Osteoblast (primary cell): ENCODE data around the gene IGFL3.

DNA sequence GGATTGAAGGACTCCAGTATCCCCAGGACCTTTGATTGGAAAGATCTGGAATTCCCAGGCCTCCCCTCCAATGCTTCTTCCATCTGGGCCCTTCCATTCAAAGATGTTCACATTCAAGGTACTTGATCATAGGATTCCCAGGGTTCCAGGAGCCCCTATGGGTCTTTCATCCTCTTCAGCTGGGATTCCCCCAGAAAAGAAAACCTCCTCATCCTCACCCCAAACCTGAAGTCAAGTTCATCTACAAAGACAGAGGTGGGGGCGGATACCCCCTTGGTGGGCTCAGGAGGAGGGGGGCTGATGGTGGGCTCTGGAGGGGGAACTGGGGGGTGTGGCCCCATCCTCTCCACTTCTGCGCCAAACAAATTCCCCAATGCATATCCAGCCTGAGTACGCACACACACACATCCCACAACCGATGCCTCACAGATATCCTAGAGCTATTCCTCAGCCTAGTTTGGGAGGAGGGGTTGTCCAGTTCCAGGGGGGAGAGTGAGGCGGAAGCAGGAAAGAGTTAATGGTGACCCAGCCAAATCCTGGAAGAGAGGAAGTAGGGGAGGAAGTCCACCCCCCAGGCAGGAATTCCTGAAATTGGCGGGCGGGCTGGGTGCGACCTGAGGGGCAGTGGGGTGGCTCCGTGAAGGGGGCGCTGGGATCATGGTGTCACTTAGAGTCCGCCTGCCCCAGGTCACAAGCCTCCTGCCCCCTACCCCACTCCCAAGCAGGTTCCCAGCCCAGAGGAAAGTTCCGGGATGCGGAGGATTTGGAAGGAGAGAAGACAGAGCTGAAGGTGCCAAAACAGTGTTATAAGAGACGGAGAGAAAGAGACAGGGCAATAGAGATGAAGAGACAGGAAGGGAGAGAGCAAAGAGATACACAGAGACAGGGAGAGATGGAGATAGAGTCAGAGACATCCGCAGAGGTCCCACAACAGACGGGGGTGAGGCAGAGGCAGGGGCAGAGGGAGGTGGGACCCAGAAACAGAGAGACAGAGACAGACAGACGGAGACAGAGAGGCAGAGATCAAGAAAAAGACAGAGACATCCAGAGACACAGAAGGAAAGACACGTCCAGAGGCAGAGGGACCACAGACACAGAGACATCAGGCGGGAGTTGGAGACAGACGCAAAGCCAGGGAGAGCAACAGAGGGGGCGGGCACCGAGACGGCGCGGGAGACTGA is 810 bp downstream of the GPR4 start:
- CAGE, long polyA plus RNA, result no peak
- RRBS, result no CpG with 5 or more reads among the region's 25 CpGs

DNA sequence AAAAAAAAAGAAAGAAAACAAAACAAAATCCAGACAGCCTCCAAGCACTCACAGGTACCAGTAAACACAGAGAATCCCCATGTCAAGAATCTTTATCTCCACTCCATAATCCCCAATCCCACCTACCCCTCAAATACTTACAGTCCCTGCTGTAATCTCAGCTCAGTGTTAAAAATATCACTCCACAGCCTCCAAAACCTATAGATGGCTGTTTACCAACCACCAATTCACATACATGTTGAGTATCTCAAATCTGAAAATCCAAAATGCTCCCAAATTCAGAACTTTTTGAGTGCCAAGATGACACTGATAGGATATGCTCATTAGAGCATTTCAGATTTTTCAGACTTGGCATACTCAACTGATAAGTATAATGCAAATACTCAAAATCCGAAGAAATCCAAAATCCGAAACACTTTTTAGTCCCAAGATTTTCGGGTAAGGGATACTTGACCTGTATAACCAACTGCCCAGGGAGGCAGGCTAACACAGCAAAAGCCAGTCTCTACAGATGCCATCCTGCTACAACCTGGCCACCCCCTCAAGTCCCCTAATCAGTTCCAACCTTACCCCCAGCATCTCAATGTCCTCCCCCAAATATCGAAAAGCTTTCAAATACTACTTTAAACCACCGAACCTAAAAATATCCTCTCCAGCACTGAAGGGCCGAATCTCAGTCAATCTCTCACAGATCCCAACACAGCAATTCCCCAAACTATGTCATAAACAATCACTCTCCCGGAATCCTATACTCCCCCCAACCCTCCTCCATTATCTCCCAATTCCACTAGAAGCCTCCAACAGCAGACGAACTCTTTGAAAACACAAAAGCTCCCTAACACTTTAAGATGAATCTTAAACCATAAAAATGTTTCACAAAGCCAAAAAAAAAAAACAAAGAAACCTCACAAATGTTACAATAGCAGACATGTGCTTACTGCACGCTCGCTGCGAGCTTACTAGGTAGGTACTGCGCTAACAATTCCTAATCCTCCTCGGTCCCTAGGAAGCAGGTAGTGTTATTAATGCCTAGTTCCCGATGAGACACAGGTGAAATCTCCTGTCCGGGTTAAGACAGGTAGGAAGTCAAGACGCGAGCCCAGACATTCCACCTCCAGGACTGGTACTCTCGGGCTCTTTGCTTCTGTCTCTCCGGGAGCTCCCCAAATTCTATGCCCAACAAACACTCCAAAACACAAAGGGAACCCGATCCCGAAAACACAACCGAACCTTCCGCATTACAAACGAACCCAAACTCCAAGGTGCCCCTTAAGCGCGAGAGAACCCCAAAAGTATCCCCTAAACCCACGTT is 14.4 kb downstream of the FBXO46 start:
- CAGE, long polyA plus RNA, result no peak
- RRBS, result 2% methylated on average over 5 of the region's 27 CpGs

GRCh38 chr19:45766732-45767571 is 2.1 kb downstream of the SIX5 start:
- CAGE, long polyA plus RNA, result no peak
- RRBS, result no CpG with 5 or more reads among the region's 42 CpGs

DNA sequence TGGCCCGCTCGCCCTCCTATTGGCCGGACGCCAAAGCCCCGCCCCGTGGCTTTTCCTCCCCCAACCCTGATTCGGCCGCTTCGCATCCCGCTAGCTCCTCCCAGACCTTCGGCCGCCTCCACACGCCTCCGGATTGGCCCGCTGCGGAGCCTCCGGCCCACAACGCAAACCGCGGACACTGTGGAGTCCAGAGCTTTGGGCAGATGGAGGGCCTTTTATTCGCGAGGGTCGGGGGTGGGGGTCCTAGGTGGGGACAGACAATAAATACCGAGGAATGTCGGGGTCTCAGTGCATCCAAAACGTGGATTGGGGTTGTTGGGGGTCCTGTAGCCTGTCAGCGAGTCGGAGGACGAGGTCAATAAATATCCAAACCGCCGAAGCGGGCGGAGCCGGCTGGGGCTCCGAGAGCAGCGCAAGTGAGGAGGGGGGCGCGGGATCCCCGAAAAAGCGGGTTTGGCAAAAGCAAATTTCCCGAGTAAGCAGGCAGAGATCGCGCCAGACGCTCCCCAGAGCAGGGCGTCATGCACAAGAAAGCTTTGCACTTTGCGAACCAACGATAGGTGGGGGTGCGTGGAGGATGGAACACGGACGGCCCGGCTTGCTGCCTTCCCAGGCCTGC is 580 bp upstream of the SIX5 start:
- CAGE, long polyA plus RNA, result no peak
- RRBS, result 1% methylated on average over 8 of the region's 51 CpGs

- CAGE, long polyA plus RNA, result no peak
- RRBS, result 86% methylated on average over 17 of the region's 42 CpGs
Observed at GRCh38 chr19:45771430-45772092, 2.5 kb upstream of the SIX5 start.

DNA sequence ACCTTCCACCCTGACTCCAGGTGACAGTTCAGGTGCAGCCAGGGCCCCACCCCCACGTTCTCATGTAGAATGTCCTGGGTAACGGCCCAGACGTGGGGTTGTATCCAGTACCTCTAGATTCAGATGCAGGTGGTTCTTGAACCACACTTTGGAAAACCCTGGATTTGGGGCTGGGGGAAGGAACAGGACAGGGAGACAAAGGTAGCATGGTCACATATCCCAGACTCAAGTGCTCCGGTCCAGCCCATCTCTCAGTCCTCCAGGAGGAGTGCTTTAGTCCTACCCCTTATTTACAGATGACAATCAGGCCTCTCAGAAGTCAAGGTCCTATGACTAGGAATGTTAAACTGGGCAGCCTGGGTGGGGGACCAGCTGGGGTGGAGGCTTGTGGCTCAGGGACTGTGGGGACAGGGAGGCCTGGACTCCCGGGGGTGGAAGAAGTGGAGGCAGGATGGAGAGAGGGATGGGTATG is 2.0 kb downstream of the DMPK start:
- CAGE, long polyA plus RNA, result no peak
- RRBS, result 11% methylated on average over 1 of the region's 5 CpGs

DNA sequence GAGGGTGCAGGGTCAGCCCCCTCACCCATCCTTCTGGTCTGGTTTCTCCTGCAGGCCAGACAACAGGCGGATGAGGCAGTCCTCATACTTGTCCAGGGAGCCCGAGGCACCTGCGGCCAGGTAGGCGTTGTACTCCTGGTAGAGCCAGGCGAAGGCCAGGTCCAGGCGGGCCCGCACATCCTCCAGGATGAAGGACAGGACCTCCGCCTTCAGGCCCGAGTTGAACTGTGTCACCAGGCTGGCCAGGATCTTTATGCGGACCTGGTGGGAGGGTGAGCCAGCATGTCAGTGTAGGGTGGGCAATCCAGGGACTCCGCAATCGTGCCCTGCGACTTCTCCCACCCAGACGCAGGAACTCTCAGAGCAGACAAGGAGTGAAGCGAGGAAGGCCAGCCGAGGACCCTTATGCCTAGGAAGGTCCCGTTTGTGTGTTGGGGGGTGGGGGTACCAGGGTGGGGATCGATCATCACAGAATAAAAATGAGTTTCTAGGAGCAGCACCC is 13.9 kb upstream of the RSPH6A start:
- CAGE, long polyA plus RNA, result no peak
- RRBS, result no CpG with 5 or more reads among the region's 18 CpGs

- CAGE, long polyA plus RNA, result no peak
- RRBS, result no CpG with 5 or more reads among the region's 10 CpGs
Observed at GRCh38 chr19:45852217-45852720, 10.7 kb downstream of the SYMPK start.

- CAGE, long polyA plus RNA, result no peak
- RRBS, result 3% methylated on average over 6 of the region's 34 CpGs
Observed at GRCh38 chr19:45927514-45928150, 13.1 kb upstream of the NANOS2 start.

GRCh38 chr19:45952837-45953640 is 20.6 kb downstream of the NOVA2 start:
- CAGE, long polyA plus RNA, result no peak
- RRBS, result 5% methylated on average over 7 of the region's 34 CpGs

DNA sequence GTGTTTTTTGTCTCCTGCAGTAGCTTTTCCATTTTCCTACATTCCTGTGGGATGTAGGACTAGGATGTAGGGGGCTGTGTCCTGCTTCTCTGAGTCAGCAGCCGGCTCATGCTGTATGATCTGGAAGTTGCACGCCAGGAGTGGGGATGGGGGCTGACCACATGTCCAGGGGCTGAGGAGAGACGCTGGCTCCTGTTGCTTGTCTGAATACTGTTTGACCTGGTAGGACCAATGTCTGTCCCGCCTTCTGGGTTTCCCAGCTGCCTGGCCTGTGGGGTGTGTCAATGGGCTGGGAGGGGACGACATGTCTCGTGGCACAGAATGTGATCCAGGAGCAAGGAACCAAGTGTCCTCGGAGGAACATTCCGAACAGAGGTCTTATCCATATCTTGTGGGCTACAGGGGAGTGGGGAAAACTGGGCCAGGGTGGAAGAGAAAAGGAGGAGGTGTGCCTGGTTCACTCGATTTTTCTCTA is 14.5 kb downstream of the NOVA2 start:
- CAGE, long polyA plus RNA, result no peak
- RRBS, result no CpG with 5 or more reads among the region's 9 CpGs

- CAGE, long polyA plus RNA, result no peak
- RRBS, result 7% methylated on average over 20 of the region's 43 CpGs
Observed at GRCh38 chr19:46015849-46016246, 7.0 kb downstream of the PGLYRP1 start.

DNA sequence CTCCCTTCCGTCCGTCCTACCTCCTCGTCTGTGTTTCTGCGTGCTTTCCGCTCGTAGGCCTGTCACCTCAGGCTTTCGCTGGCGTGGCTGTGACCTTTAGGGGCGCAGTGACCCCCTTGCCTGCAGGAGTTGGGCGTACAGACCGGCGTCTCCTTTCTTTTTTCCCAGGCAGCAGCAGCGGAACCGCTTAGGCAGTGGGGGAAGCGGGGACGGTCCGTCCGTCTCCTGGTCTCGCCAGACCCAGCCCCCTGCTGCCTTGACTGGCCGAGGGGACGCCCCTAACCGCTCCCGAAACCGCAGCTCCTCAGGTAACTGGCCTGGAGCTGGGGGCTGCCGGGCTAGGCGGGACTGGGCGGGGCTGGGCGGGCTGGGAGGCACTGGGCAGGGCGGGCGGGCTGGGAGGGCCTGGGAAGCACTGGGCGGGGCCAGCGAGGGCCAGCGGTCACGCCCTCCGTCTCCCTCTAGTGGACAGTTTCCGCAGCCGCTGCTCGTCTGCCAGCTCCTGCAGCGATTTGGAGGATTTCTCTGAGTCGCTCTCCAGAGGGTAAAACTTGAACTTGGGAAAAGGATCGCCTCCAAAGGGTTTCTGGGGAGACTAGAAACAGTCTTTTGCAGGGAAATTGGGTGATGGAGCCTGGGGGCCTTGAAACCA is 6.2 kb downstream of the PGLYRP1 start:
- CAGE, long polyA plus RNA, result no peak
- RRBS, result 0% methylated on average over 1 of the region's 41 CpGs

DNA sequence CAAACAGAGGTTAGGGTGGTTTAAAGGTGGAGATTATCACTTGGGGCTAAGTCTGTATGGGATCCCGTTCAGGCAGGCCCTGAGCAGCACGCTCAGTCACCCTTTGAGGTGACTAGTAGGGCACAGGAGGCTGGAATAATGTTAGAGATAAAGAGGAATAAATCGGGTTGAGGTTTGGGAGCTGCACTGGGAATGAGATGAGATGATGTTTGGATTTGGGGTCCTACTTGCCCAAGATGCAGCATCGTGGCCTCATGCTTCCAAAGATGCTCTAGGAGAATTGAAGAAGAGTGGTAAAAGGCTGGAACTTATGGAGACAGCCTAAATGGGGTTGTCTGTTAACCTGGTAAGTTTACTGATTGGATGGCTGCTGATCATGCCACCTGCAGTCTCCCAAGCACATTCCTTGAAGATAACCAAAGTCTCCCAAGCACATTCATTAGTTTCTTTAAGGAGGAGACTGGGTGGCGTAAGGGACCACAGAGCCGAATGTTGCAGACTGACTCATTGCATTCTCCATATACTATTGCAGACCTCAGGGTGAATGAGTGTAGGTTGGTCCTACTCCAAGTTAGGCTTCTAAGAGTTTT is at the start of gene IGFL3:
TSS of gene IGFL3 (minus strand) at position 295 of the 590 bp plus-strand sequence.
- CAGE, long polyA plus RNA, result no peak
- RRBS, result no CpG with 5 or more reads among the region's 6 CpGs

GRCh38 chr19:46180559-46181289 is 32.7 kb downstream of the IGFL2 start:
- CAGE, long polyA plus RNA, result no peak
- RRBS, result no CpG with 5 or more reads among the region's 5 CpGs

GRCh38 chr19:46192041-46192287 is 37.6 kb upstream of the IGFL1 start:
- CAGE, long polyA plus RNA, result no peak
- RRBS, result no CpG with 5 or more reads among the region's 2 CpGs

DNA sequence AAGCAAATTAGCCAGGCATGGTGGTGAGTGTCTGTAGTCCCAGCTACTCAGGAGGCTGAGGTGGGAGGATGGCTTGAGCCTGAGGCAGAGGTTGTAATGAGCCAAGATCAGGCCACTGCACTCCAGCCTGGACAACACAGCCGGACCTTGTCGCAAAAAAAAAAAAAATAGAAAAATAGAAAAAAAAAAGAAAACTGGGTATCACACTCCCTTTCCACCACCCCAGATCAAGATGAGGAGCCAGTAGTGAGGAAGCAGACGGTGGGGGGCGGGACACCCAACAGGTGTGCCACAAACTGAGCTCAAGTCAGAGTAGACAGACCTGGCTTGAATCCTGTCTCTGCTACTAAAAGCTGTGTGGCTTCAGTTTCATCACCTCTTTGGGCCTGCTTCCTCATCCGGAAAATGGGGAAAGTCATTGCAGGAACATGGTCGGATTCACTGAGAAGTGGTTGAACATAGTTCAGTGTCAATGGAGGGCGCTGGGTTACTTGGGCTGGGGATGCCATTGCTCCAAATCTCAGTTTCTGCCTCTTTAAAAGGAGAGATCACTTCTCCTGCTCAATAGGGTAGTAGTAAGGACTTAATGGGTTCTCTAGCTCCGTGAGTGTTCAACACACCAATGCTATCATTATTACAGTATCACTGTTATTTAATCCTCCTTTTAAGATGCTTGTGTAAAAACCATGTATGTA is 2.9 kb downstream of the HIF3A start:
- CAGE, long polyA plus RNA, result no peak
- RRBS, result no CpG with 5 or more reads among the region's 8 CpGs

- CAGE, long polyA plus RNA, result no peak
- RRBS, result no CpG with 5 or more reads among the region's 12 CpGs
Observed at GRCh38 chr19:46300524-46301463, 4.0 kb downstream of the HIF3A start.

DNA sequence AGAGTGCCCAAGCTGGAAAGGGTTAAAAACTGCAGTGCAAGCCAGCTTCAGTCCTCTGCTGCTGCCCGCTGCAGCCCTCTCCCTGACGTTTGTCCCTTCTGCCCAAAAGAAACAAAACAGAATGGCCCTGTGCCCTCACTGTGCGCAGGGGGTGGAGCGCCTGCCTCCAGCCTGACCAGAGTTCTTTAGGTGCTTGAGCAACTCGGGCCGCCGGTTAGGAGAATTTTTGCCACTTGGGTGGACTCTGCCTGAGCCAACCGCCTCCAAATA is 3.8 kb downstream of the CALM3 start:
- CAGE, long polyA plus RNA, result no peak
- RRBS, result no CpG with 5 or more reads among the region's 8 CpGs

DNA sequence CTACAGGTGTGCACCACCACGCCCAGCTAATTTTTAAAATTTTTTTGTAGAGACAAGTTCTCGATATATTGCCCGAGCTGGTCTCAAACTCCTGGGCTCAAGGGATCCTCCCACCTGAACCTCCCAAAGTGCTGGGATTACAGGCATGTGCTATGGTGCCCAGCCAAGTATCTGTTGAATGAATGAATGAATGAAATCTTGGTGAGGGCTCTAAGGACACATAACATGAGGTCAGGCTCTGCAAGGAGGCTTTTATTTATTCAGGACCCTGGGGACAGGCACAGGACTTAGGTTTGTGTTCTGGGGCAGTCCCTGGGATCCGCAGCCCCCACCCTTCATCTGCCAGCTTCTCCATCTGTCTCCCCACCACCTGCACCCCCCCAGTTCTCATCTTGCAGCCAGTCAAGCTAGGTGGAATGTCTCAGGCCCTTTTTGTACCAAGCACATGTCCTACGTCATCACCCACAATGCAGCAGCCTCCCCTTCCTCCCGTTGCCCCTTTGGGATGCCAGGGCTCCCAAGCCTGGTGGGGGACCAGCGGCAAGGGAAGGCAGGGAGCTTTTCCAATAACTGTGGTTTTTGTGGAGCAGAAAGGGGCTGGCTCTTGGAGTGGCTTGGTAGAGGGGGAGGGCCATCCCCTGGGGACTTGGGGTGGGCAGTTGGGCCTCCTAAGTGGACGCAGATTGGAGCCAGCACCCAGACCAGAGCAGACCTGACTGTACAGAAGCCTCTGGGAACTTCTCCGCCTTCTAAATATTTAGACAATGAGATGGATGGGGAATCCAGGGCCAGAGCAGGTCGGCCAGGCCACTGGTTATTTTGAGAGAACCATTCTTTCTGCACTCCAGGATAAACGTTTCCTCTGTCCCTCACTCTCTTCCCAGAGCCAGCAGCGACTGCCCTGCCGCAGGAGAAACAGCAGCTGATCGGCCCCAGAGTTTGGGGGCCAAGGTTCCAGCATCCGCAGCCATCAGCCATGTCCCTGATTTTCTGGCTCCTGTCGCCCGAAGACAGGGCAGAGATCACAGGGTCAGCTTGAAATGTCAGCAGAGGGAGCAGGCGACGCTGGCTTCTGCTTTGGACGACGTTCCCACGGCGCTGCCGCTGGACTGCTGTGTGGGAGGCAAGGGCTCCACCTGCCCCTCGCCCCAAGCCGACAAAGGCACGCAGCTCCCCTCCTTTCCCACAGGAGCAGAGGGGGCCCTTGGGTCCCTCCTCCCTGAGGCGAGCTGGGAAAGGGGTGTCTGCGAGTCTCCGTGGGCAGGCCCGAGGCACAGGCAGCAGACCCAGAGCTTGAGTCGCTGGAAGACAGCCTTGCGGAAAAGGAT is 4.2 kb downstream of the PTGIR start:
- CAGE, long polyA plus RNA, result no peak
- RRBS, result no CpG with 5 or more reads among the region's 33 CpGs